AG04450 (cell line): ENCODE results near the gene ZNF239.

DNA sequence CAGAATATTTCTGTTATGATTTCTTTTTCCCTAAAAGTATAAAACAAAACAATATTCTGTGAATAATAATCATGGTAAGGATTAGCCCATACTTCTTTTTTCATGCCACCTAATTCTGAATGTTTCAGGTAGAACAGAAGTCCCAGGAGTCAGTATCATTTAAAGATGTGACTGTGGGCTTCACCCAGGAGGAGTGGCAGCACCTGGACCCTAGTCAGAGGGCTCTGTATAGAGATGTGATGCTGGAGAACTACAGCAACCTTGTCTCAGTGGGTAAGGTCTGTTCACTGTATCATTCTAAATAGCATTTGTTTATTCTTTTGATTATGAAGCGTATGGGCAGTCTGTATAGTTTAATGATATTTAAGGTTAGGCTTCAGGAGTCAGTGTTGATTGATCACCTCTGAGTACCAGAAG lies 6.3 kb downstream of the ZNF33A start:
- CAGE, long polyA plus RNA = no peak
- RRBS = no CpG with 5 or more reads among the region's 1 CpG

GRCh38 chr10:38105873-38106529 lies 11.9 kb downstream of the ZNF37A start:
- CAGE, long polyA plus RNA = no peak
- RRBS = no CpG with 5 or more reads among the region's 2 CpGs

- CAGE, long polyA plus RNA = no peak
- RRBS = no CpG with 5 or more reads among the region's 3 CpGs
Measured at GRCh38 chr10:38986260-38986566, 892.1 kb downstream of the ZNF37A start.

- CAGE, long polyA plus RNA = no peak
- RRBS = 79% methylated on average over 8 of the region's 14 CpGs
Measured at GRCh38 chr10:42475019-42475436, 163.3 kb downstream of the ZNF33B start.

GRCh38 chr10:42513889-42514703 lies 124.3 kb downstream of the ZNF33B start:
- CAGE, long polyA plus RNA = no peak
- RRBS = no CpG with 5 or more reads among the region's 5 CpGs

DNA sequence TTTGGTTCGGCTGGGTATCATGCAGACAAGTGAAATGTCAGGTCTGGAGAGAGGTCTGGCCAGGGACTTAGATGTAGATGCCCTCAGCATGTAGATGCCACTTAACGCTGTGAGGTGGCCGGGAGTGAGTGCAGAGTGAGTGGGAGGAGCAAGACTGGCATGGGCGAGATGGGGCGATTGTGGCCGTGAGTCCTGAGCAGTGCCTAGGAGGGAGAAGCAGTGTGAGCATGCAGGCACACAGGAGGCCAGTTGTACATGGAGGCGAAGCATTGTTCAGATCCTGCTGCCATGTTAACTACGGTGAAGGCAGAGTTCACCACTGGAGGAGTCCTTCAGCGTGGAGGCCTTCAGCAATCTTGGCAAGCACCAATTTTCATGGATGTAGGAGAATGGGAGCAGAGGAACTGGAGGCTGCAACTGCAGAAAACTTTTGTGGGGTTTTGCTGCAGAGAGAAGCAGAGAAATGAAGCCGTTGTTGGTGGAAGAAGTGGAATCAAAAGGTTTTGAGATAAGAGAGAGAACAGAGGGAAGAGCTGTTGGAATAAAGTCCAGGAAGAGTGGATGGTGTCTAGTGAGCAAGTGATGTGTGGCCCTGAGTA lies 36.2 kb downstream of the BMS1 start:
- CAGE, long polyA plus RNA = no peak
- RRBS = no CpG with 5 or more reads among the region's 10 CpGs

DNA sequence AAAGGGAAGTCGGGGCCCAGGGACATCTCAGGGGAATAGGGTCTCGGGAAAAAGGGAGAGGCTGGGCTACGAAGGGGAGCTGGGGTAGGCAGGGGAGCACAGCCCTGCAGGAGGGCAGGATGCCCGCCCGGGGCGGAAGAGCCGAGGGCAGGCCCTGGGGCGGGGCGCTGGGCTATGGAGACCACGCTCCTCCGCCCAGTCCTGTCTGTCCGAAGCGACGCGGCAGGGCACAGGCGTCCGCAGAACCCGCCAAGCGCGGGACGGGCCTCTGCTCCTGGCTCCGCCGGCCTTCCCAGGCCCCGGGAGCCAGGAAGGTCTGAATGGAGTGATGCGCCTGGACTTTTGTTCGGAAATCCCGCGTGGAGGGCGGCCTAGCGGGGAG lies 143.5 kb upstream of the RET start:
- CAGE, long polyA plus RNA = no peak
- RRBS = no CpG with 5 or more reads among the region's 30 CpGs

DNA sequence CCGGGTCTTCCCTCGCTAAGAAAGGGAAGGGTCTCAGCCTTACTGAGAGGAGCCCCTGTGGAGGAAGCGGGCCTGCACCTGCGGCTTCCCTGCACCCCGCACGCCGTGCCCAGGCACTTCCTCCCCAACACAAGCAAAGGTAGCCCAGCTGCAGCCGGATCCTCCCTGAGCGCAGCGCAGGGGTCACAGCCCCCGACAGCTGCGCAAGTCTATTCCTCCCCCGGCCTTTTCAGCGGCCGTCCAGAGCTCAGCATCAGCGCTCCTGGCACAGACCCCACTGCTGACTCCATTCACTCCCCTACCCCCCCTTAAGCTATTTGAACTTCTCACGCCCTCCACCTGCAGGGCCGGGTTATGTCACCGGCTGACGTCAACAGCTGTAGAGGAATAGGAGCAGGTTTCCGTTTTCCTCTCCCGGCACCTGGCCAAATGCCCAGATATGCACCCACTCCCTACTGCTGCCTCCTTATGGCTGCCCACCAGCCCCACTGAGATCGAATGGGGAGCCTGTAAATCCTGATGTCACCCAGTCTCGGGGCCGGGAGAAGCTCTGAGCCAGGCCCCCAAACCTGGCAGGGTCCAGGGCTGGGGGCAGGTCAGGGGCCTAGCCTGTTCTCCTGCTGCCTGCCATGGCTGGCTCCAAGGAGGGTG lies 143.0 kb upstream of the RET start:
- CAGE, long polyA plus RNA = no peak
- RRBS = 6% methylated on average over 6 of the region's 25 CpGs

- CAGE, long polyA plus RNA = no peak
- RRBS = no CpG with 5 or more reads among the region's 10 CpGs
Measured at GRCh38 chr10:43265836-43266194, 1.1 kb downstream of the RASGEF1A start.

- CAGE, long polyA plus RNA = no peak
- RRBS = no CpG with 5 or more reads among the region's 8 CpGs
Measured at GRCh38 chr10:43340638-43341115, 30.8 kb upstream of the FXYD4 start.

DNA sequence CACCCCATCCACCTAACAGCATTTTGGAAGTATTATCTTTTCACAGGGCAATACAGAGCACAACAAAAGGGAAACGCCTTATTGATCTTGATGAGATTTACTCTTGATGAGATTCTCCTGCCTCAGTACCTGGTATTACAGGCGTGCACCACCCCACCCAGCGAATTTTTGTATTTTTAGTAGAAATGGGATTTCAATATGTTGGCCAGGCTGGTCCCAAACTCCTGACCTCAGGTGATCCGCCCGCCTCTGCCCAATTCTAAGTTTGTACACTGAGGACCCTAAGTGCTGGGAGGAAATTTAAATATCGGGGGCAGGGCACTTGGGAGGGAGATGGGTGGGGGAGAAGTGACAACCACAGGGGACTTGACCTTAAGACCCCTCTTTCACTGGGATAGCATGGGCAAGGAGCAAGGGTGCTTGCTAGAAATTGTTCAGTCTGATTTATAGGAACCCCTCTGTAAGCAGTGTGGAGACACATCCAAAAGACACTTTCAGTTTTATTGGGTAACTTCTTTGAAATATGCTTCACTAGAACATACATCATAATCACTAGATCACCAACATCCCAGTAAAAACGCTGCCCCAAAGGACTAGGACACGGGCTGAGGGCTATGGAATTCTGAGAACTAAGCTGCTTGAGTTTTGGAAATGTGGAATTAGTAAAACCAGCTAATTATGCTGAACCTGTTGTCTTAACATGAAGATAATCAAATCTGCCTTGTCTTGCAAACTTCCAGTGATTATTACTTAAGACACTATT lies 14.0 kb downstream of the HNRNPF start:
- CAGE, long polyA plus RNA = no peak
- RRBS = no CpG with 5 or more reads among the region's 8 CpGs

DNA sequence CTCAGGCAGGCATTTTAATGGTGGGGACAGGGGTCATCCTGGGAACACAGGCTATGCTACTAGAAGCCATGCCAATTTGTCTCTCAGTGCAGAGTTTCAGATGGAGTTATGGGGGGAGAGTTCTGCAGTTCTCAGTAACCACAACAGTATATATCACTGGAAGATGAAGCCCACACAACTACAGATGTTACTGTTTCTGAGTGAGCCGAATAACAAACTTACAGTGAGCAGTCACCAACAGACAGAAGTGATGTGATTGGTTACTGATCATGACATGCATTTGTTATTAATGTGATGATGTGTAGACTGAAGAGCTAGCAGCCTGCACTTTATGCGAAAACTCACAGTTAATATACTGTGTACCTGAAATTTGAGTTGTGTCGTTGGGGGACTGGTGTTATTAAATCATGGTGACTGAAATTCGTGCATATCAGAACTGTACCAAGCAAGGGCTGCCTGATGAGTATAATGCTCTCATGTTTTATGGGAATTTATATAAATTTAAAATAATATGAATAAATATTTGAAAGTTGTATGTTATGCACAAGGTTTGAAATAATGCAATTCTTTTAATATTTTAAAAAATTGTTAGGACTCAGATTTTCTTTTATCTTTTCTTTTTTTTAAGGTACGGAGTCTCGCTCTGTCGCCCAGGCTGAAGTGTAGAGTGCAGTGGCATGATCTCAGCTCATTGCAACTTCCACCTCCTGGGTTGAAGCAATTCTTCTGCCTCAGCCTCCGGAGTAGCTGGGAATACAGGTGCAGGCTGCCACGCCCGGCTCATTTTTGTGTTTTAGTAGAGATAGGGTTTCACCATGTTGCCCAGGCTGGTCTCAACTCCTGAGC lies 16.7 kb downstream of the ZNF487 start:
- CAGE, long polyA plus RNA = no peak
- RRBS = no CpG with 5 or more reads among the region's 10 CpGs

DNA sequence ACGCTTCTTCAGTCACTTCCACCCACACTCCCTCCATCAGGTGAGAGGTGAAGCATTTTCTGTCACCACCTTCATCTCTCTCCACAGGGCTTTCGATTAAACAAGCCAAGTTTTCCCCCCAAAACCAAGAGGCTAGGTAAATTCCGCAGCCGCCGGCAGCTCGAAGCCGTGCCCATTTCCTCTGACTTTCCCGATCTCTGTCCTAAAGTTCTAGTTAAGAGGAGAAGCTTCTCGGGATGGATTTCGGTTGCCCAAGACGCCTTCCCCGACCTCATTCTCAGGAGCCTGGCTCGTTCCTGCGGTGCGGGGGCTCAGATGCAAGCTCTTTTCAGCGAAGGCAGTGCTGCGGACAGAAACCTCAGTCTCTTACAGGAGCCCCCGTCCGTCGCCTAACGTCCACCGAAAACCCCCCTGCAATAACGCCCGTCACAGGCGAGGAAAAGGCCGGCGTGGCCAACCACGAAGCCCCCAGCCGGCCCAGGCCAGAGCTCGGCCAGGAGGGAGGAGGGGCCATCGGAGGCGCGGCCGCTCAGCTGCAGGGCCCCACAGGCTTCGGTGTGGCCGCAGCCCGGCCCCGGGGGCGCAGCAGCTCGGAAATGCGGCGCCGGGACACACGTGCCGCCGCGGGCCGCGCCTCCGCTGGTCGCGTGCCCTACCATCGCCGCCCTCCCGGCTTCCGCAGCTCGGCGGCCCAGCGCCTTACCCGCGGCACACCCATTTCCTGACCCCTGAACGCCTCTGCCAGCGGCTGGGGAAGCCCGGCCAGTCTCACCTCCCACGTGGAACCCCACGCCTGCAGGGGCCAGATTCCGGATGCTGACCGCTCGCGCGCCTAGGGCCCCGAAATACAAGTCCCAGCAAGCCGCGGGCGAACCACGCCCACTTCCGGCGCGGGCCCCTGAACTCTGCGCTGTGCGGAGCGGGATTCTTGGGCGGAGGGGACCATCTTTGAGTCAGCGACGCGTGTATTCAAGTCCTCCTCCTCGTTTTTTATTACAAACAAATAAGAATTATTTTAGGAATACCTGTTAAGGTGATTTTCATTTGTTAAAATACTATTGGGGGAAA lies at the start of gene ZNF239:
TSS of gene ZNF239 (minus strand) at position 849 of the 1,068 bp plus-strand sequence.
- CAGE, long polyA plus RNA = start-site peak on the minus strand centred at position 790 of the sequence, 60 bp wide, 68 and 26 reads in 2 replicates
- RRBS = 1% methylated on average over 39 of the region's 87 CpGs

GRCh38 chr10:43950972-43951171 lies 302.2 kb upstream of the ZNF32 start:
- CAGE, long polyA plus RNA = no peak
- RRBS = no CpG with 5 or more reads among the region's 1 CpG

DNA sequence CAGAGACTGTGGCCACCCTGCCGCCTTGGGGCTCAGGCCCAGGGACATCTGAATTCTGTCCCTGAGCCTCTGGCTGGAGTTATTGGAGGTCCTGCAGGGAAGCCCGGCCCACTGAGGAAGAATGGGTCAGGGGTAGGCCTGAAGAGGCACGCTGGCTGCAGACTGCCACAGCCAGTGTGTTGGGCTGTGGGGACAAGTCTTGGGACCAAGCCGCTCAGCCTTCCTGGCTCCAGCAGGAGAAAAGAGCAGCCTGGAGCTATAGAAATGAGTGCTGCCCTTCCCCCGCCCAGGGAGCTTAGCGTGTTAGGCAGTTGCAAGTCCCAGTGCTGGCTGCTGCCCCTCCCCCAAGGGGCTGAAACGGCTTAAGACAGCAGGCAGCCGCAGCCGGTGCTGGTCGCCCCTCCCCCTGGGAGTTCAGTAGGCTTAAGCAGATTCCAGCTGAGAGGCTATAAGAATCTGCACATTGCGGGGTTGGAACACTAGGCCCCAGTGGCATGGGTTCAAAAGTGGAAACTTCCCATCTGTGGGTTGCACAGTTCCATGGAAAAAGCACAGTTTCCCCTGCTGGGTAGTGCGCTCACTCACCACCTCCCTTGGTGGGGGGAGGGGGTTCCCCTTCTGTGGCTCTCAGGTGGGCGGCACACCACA lies 151.3 kb downstream of the CXCL12 start:
- CAGE, long polyA plus RNA = no peak
- RRBS = no CpG with 5 or more reads among the region's 13 CpGs

DNA sequence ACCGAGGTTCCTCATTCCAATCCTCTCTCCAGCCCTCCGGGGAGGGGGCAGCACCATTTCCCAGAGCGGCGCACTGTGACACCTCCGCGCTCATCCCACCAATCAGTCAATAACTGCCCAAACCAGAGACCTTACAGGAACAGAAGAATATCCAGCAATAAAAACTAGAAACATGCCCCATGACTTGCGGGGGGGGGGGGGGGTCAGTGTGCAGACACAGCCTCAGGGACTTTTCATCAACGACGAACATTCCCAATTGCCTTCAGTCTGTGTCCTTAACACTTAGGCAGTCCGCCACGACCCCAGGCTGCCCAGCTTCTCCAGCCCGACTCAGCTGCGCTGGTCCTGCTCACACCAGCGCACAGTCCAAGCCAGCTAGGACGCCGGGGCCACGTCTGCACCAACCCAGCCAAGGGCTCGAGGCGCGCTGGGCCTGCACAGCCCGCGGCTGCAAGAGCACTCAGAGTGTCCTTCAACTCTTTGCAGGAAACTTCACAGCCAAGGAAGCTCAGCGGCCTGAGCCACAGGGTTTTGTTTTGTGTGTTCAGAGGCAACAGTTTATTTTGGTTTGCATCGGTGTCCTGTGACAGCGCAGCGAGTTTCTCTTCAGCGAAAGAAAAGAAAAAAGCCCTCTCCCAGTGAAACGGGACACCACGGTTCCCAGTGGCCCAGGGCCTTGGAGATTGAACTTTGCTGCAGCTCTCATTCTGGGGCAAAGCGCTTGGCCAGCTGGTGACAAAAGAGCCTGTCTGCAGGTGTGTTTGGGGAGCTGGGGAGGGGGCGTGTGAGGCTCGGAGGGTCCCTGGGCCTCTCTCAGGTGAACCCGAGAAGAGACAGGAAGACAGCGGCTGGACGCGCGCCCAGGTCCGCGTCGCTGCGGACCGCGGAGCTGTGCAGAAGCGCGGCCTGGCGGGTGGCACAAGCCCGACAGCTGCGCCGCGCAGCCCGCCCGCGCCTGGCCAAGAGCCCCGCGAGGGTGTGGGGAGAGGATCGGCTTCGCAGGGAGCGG lies 1.2 kb downstream of the CXCL12 start:
- CAGE, long polyA plus RNA = no peak
- RRBS = no CpG with 5 or more reads among the region's 58 CpGs

GRCh38 chr10:44974445-44974573 lies 4.3 kb downstream of the DEPP1 start:
- CAGE, long polyA plus RNA = no peak
- RRBS = no CpG with 5 or more reads among the region's 1 CpG

DNA sequence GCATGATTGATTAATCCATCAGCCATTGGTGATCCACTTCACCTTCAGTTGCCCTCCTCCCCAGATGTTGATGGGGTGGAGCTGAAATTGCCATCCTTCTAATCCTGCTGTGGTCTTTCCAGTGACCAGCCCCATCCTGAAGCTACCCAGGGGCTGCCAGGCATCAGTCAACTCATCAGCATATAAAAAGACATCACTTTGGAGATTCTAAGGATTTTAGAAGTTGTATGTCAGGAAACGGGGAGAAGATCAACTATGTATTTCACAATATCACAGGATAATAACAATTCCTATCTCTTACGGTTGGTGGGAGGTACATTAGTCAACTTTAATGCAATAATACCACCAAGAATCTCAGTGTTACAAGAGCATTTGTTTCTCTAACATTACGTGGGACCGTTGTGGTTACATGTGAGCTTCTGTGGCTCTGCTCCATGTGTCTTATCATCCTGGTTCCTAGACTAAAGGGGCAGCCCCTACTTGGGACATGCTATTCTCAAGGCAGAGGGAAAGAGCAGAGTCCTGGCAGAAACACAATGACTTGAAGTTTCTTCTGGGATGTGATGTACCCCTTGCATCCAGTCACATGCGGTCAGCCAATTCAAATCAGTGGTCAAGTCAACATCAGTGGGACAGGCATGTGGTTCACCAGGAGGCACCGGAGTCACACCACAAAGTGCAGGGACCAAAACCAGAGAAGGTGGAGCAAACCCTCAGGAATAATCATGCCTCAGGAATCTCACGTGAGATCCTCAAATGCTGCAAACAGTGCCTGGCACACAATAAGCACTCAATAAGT lies 2.6 kb upstream of the ZNF22 start:
- CAGE, long polyA plus RNA = no peak
- RRBS = no CpG with 5 or more reads among the region's 7 CpGs

- CAGE, long polyA plus RNA = no peak
- RRBS = no CpG with 5 or more reads among the region's 13 CpGs
Measured at GRCh38 chr10:45001412-45002164, 865 bp downstream of the ZNF22 start.

GRCh38 chr10:45446603-45446905 lies 72.5 kb downstream of the ALOX5 start:
- CAGE, long polyA plus RNA = no peak
- RRBS = no CpG with 5 or more reads among the region's 6 CpGs